Diencephalon (tissue), 2 donors: ENCODE measurements around the genes APOM, C6orf47, ABHD16A, STK19 and HLA-DRA.

- RAMPAGE, long total RNA = no peak
Measured at GRCh38 chr6:31416061-31416391, 12.6 kb downstream of the MICA start.

GRCh38 chr6:31473791-31475028 is 23.7 kb upstream of the MICB start:
- RAMPAGE, long total RNA = no peak

DNA sequence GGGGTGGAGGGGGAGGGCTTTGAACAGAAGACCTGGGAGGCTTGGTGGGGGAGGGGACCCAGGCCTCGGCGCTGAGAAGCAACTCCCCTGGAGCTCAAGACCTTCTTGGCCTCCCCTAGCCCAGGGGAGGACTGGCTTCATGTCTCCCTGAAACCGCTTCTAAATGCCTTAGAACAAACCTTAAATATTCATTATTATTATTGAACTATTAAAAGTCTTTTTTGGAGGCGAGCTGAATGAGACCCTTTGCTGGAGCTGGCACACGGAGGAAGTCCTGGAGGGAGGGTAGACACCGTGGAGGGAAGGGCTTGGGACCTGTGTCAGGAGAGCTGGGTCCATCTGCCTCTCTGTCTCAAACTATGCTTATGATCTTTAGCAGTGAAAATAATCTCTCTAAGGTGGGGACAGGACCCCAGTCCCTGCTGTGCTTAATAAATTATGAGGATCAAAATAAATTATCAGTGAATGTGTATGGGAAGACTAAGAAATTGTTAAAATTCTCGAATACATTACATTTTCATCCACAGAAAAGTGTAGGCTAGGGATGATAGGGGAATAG is 2.8 kb upstream of the MICB start:
- RAMPAGE, long total RNA = no peak

GRCh38 chr6:31535754-31536634 is 5.8 kb downstream of the DDX39B start:
- RAMPAGE, long total RNA = no peak

- RAMPAGE, long total RNA = no peak
Measured at GRCh38 chr6:31568618-31569077, 3.4 kb upstream of the LTA start.

DNA sequence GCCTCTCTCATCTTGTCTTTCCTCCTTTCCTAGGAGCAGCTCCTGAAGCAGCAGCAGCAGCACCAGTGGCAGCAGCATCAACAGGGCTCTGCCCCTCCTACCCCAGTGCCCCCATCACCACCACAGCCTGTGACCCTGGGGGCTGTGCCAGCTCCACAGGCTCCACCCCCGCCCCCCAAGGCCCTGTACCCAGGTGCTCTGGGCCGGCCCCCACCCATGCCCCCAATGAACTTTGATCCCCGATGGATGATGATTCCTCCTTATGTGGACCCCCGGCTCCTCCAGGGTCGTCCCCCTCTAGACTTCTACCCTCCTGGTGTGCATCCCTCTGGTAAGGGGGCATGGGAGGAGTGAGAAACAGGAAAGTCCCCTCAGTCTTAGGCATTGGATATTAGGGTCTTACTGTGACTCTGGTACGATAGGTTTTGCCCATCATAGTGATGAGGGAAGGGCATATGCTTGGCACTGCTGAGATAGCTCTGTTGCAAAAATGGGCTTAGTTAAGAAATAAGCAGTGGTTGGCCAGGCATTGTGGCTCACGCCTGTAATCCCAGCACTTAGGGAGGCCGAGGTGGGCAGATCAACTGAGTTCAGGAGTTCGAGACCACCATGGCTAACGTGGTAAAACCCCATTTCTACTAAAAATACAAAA is 9.1 kb downstream of the PRRC2A start:
- RAMPAGE, long total RNA = no peak

- RAMPAGE, long total RNA = no peak
Measured at GRCh38 chr6:31655338-31656443, at the start of gene APOM. Gene APOM, plus strand, starts transcription at chr6:31655894.

- RAMPAGE, long total RNA = no peak
Measured at GRCh38 chr6:31660660-31661319, at the start of gene C6orf47. Gene C6orf47, minus strand, starts transcription at chr6:31660778.

GRCh38 chr6:31702458-31703514 is at the start of gene ABHD16A:
Gene ABHD16A, minus strand, starts transcription at chr6:31703324.
- RAMPAGE, long total RNA = start-site peak on the minus strand at chr6:31703287-31703337, 462 and 299 reads in 2 replicates

DNA sequence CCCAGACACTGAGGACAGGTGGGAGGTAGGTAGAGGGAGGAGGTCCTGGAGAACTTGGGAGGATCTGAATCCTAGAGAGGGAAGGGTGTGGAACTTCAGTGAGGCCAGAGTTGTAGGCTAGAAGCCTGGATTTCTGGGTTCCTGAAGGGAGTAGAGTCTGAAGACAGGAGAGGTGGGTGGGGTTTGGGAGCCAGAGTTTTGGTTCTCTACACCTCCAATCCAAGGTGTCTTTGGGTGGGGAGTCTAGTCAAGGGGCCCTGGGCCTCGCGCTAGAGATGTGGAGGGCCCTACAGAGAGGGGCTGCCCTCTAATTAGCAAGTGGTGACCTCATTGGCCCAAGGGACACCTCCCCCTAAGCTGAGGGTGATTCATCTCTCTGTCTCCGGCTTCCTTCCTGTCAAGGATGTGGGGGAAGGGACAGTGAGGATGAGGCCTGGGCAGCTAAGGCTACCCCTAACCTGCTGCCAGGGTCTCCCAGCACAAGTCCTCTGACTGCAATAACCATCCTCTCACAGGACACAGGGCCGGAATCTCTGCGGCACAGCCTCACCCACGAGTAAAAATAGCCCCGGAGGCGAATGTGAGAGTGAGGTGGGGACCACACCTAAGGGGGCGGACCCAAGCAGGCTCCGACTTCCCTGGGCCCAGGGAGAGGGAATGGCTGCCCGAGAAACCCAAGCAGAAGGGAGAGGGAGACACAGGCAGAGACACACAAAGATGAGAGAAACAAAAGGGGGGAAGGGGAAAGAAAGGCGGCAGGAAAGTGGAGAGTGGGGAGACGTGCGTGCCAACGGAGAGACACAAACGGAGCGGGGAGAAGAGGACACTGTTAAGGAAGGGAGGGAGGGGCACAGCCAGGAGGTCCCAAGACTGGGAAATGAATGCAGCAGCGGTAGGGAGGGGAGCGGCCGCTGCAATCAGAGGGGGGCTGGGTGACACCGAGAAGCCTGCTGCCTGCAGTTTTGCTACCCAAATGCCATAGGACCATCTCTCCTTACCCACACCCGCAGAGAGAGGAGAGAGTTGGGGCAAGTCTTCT is 1.5 kb downstream of the CLIC1 start:
- RAMPAGE, long total RNA = no peak

- RAMPAGE, long total RNA = no peak
Measured at GRCh38 chr6:31762805-31763941, 717 bp downstream of the SAPCD1 start.

DNA sequence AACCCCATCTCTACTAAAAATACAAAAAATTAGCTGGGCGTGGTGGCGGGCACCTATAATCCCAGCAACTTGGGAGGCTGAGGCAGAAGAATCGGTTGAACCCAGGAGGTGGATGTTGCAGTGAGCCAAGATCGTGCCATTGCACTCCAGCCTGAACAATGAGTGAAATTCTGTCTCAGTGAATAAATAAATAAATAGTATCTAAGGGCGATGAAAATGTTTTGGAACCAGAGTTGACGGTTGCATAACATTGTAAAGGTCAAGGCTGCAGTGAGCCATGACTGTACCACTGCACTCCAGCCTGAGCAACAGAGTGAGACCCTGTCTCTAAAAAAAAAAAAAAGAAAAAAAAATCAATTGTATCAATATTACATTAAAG is 4.1 kb downstream of the HSPA1A start:
- RAMPAGE, long total RNA = no peak

- RAMPAGE, long total RNA = no peak
Measured at GRCh38 chr6:31820583-31821003, 5.2 kb downstream of the HSPA1A start.

GRCh38 chr6:31859094-31859449 is 3.5 kb downstream of the NEU1 start:
- RAMPAGE, long total RNA = no peak

- RAMPAGE, long total RNA = no peak
Measured at GRCh38 chr6:31874291-31875098, 4.3 kb downstream of the SLC44A4 start.

DNA sequence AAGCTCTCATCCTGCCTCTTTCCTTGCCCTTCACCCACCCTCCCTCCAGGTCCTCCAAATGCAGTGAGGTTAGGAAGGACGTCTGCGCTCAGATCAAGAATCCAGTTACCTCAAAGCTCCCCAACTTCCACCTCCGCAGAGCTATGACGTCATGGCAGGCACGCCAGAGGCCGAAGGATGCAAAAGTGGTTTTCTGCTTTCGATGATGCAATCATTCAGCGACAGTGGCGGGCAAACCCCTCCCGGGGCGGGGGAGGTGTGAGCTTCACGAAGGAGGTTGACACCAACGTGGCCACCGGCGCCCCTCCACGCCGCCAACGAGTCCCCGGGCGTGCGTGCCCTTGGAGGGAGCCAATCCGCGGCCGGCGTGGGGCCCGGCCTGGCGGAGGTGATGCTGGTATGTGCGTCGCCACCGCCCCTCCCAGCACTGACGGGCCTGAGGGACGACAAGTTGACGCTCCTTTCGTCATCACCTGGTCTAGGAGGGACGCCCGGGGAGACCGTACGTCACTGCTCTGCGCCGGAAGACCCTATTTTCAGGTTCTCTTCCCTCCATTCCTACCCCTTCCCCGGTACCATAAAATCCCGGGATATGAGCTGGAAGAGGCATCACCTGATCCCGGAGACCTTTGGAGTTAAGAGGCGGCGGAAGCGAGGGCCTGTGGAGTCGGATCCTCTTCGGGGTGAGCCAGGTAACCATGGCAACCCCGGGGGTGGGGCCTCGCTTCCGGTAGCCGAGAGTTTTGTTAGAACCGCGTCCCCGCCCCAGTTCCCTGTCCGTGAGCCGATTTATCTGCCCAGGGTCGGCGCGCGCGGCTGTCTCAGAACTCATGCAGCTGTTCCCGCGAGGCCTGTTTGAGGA is at the start of gene STK19:
Gene STK19, plus strand, starts transcription at position 544 of the 862 bp plus-strand sequence.
- RAMPAGE, long total RNA = start-site peak on the plus strand centred at position 692 of the sequence, 263 bp wide, 369 and 217 reads in 2 replicates

GRCh38 chr6:32084182-32085015 is 24.7 kb downstream of the TNXB start:
- RAMPAGE, long total RNA = no peak

- RAMPAGE, long total RNA = start-site peak on the minus strand at chr6:32196477-32196603, 22 and 22 reads in 2 replicates
Measured at GRCh38 chr6:32196309-32196873, 3.9 kb upstream of the GPSM3 start.

DNA sequence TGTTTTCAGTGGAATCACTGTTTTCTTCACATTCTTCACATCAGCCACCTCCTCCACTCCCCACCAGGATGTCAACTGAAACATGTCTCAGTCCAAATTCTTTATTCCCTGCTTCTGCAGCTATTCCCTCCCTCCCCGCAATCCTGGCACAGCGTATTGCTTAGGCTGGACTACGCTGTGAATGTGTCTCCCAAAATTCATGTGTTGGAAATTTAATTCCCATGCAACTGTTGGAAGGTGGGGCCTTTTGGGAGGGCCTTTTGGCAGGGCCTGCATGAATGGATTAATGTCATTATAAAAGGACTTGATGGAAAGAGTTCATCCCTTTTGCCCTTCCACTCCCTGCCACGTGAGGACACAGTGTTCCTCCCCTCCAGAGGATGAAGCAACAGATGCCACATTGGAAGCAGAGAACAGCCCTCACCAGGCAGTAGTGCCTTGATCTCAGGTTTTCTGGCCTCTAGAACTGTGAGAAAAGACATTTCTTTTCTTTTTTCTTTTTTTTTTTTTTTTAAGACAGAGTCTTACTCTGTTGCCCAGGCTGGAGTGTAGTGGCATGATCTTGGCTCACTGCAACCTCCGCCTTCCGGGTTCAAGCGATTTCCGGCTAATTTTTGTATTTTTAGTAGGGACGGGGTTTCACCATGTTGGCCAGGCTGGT is 20.5 kb upstream of the NOTCH4 start:
- RAMPAGE, long total RNA = no peak

GRCh38 chr6:32439497-32440569 is at the start of gene HLA-DRA:
Gene HLA-DRA, plus strand, starts transcription at chr6:32439887.
- RAMPAGE, long total RNA = start-site peak on the plus strand at chr6:32439904-32439941, 25 and 26 reads in 2 replicates